B cell (primary cell): Measurements from ENCODE around the gene GTF2A2.

DNA sequence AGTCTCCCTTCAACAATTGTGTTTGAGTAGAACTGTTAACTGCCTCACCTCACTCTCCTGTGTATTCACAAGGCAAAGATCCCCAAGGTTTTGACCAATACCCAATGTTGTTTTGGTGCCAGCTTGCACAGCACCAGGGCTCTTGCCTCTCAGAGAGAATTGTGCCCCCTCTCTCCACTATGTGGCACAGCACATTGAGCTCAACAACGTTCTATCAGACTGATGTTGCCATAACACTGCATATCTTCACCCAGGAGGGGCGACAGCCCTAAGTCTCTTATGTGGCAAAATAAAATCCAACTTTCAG is 85.3 kb downstream of the LIPC start:
- PRO-cap = no peak
- CAGE, long polyA plus RNA = no peak

DNA sequence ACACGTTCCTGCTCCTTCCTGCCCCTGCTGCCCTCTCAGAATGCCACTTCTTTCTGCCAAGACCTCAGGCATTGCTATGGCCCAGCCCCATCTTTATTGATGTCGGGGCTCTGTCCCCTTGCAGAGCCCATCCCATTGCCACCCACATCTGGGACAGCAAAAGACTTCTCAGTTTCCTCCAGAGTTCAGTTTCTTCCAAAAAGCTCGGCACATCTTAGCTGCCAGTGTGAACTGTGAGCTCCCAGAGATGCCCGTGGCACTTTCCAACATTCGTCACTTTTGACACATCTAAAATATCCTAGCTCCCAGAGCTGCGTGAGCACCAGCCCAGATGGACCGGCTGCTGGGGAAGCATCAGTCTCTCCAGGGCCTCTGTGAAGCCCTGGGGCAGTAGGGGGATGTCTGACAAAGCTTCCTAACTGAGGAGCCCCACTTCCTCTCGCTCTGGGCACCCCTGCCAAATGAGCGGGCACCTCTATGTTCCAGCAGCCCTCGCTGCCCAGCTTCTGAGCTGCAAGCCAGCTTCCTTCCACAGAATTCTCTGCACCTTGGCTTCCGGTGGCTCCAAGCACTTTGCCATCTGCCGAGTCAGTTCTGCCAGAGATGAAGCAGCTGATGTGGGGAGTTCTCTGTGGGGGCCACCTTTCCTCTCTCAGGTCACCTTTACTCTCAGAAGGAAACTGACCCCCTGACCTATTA is 91.0 kb downstream of the LIPC start:
- PRO-cap = no peak
- CAGE, long polyA plus RNA = no peak

GRCh38 chr15:58894327-58894764 is 39.1 kb downstream of the SLTM start:
- PRO-cap = no peak
- CAGE, long polyA plus RNA = no peak

GRCh38 chr15:58986946-58987368 is 506 bp upstream of the RNF111 start:
- PRO-cap = no peak
- CAGE, long polyA plus RNA = no peak

DNA sequence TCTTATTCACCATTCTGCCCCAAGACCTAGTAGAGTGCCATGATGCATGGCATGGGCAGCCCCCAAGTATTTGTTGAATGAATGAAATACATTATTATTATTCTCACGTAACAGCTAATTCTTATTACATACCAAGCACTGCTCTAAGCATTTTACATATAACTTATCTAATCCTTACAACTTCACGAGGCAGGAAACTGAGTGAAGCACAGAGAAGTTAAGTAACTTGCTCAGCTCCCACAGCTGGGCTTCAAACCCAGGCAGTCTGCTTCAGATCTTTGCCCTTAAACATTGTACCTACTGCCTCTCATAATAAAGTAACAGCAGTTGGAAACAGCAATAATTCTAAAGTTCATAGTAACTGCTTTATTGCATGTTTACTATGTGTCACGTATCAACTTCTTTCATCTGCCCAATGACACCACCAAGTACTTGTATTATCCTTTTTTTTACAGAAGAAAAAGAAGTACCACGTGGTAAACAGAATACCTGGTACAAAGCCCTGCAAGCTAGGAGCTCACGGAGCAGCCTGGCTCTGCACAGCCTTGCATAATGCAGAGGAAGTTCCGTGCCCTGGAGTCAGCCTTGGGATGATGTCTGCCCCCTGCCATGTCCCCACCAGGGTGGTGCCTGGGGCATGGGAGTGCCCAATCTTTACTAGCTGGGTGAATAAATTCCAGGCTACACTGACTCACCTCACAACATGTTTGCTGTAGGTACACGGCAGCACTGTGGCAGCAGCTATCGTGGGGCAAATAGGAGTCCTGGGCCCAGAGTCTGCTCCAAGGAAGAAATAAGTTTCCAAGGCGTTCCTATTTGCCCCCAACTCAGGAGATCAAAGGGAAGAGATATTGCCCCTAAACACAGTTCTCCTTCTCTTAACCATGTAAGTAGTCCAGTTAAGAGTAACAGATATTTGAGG is 77.1 kb downstream of the LDHAL6B start:
- PRO-cap = no peak
- CAGE, long polyA plus RNA = no peak

DNA sequence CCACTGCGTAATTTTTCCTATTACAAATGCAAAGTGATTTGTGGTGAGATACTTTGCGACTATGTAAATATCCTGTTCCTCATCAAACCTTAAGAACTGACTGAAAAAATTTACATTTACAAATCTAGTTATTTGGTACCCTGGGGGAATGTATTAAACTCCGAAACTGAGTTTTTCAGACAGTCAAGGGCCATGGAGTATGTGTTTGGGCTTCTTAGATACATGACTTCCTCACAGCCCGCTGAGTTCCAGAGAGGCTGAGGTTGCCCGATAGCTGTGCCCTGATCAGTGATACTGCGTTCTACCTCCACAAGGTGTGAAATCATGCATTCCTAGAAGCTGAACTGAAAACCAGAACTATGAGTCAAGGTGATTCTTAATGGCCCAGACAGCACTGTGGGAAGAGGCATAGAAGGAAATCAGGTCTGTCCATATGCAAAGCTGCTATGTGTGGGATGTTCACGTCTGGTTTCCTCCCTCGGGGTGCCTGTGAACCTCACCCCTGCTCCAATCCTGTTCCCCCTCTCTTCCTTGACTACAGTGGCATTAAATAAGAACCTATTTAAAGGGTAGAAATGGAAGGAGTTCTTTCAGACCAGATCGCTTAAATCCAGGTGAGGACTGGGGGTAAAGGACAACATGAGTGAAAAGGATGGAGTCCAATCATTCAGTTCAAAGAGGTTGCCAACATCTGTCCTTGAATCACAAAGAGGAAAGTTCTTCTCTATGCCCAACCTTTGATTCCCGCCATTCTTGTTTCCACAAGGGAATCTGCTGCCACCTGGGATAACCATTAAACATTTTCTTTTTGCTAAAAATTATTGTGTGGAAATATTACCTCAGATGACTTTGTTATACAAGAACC is 74.3 kb downstream of the MYO1E start:
- PRO-cap = no peak
- CAGE, long polyA plus RNA = no peak

DNA sequence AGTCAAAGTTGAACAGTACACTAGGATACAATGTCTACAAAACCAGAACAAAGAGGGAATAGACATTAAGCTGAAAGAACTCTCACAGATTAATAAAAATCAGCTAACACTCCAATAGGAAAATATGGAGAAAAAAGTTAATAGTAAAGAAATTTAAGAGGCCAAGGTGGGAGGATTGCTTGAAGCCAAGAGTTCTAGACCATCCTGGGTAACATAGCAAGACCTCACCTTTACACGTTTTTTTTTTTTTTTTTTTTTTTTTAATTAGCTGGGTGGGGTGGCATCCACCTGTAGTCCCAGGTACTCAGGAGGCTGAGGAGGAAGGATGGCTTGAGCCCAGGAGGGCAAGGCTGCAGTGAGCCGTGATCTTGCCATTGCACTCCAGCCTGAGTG is 18.4 kb upstream of the GCNT3 start:
- PRO-cap = no peak
- CAGE, long polyA plus RNA = no peak

DNA sequence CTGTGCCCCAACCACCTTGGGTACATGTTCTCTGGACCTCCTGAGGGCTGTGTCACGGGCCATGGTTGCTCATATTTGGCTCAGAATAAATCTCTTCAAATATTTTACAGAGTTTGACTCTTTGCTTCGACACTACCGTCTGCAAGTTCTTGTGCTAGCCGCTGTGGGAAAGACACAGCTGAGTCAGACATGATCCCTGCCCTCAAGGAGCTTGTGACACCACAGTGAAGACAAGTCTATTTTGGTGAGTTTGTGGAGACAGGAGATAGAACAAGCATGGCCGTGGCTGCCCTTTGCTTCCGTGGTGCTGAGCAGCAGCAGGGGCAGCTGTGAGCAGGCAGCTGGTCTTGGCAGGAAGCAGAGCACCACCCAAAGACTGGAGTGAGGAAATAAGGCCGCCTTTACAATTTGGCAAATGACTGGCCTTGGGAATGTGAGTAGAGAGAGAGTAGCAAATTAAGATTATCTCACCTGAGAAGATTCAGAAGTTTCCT is 1.9 kb upstream of the GCNT3 start:
- PRO-cap = no peak
- CAGE, long polyA plus RNA = no peak

GRCh38 chr15:59656929-59658040 is at the start of gene GTF2A2:
Gene GTF2A2, minus strand, starts transcription at chr15:59657515.
- PRO-cap = bidirectional peak, plus-strand start at chr15:59657640, minus-strand start at chr15:59657515
- CAGE, long polyA plus RNA = no peak

DNA sequence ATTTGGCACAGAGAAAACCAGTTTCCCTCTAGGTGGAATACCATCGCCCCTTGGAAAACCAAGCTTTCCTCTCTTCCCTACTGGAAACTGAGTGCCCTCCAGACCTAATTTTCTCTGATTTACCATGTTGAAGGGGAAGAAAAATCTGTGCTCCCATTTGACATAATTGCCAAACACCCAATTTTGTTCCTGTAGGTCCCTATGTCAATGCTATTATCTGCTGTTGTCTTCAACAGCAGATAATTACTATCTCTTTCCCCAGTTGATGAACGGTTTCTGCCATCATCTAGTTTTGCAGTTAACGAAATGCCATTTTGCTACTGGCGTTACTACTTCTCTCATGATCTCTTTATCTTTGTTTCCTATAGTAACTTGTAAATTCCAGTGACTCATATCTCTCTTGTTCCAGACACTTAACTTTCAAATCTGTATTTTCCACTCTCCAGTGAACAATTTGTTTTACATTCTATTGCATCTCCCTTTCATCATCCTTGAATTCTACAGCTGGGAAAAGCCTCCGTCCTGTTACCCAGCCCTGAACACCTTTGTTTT is 111.5 kb downstream of the FOXB1 start:
- PRO-cap = no peak
- CAGE, long polyA plus RNA = no peak

GRCh38 chr15:60391592-60392330 is 6.0 kb downstream of the ANXA2 start:
- PRO-cap = no peak
- CAGE, long polyA plus RNA = no peak

GRCh38 chr15:60591943-60592354 is 113.0 kb upstream of the ICE2 start:
- PRO-cap = no peak
- CAGE, long polyA plus RNA = no peak

DNA sequence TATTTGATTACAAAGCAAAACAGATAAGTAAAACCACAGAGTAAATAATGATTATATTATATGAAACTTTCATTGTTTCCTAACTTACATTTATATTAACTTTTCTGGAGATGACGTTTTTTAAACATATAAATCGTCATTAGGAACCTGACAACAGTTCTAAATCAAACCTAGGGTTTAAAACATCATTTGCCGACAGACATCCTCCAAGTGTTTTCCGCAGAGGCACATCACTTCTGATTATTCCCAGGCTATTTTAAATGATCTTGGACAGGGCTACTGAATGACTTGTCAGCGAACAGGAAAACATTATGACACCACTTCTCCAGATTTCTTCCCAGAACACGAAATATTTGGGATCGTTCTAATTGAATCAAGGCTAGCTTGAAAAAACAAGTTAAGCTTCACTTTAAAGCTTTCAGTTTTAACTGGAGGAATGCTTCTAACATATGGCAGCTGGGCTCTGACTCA is 126.8 kb upstream of the ICE2 start:
- PRO-cap = no peak
- CAGE, long polyA plus RNA = no peak

- PRO-cap = no peak
- CAGE, long polyA plus RNA = no peak
Observed at GRCh38 chr15:60617264-60617583, 138.3 kb upstream of the ICE2 start.

GRCh38 chr15:60843894-60844374 is 365.0 kb upstream of the ICE2 start:
- PRO-cap = no peak
- CAGE, long polyA plus RNA = no peak

- PRO-cap = no peak
- CAGE, long polyA plus RNA = no peak
Observed at GRCh38 chr15:60929726-60930155, 299.4 kb downstream of the RORA start.

- PRO-cap = no peak
- CAGE, long polyA plus RNA = no peak
Observed at GRCh38 chr15:61020071-61020778, 208.9 kb downstream of the RORA start.

GRCh38 chr15:61077824-61078049 is 151.4 kb downstream of the RORA start:
- PRO-cap = no peak
- CAGE, long polyA plus RNA = no peak

DNA sequence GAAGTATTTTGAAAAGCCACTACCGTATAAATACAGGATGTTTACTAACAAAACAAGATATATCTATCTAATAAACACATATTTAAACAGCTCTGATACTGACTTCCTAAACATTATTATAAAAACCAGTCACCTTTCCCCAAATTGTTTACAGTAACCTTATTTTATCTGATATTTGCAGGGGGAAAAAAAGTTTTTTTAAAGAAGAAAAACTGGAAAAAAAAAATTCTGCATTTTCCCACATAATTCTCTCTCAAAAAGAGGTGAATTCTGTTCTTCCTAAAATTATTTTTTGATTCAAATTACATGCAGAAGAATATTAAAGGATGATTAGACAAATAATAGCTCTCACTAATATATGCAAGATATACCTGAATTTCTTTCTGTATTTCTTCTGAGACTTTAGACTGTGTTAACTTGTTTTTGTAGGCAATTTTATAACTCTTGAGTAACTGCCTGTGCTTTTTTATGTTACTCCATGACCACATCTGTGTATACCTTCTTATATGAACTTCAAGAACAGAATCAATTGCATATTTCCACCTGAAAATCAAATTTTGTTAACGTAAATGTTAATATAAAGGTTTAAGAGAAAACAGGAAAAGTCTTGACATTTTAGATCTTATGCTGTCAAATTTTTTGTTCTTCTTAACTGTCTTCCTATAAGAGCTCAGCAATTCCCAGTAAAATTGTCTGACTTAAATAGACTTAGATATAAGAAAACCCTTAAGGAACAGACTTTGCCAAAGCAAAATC is 53.1 kb downstream of the VPS13C start:
- PRO-cap = no peak
- CAGE, long polyA plus RNA = no peak

- PRO-cap = no peak
- CAGE, long polyA plus RNA = no peak
Observed at GRCh38 chr15:62067491-62068078, 808 bp downstream of the C2CD4A start.